K562 (cell line): ENCODE data around the genes MBD3L5 and TEX45.

DNA sequence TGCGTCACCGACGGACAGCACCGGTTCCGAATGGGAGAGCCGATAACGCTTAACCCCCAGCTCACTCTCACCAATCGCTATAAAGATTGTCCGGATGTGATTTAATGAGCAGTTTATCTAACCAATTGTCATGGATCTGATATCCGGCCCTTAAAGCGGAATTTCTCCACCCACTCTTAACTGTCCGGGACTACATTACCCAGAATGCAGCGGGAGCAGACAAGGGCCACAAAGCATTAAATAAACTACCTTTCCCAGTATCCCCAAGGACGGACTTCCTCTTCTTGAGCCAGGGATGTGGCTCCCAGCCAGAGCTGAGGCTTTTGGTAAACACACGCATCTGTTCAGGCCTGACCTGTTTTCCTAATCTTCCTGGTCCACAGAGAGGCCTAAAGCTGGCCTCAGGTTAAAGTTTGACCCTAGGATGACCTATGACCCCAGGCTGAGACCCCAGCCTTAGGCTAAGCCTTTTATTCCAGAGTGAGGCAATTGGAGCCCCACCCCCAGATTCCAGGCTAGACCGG is 404 bp upstream of the GPR108 start:
- RAMPAGE, long total RNA, result no peak
- RRBS, result 3% methylated on average over 9 of the region's 16 CpGs
PRO-cap:
- standard, result no peak
- CoPRO, capped RNA only, 2 experiments, result peak in 1 of 2 experiments; most common plus-strand start position 303 of the sequence (in 1)
- CoPRO, capped and uncapped RNA, 2 experiments, result peak in 1 of 2 experiments; most common plus-strand start position 301 of the sequence (in 1); most common minus-strand start position 217 of the sequence (in 1)
- CoPRO, uncapped RNA only, 2 experiments, result no peak in any of the 2 experiments
CAGE:
- cytosol, long polyA plus RNA, result no peak
- long polyA plus RNA, result no peak
- nucleolus, long total RNA, result no peak
- nucleus, long polyA plus RNA, result no peak

DNA sequence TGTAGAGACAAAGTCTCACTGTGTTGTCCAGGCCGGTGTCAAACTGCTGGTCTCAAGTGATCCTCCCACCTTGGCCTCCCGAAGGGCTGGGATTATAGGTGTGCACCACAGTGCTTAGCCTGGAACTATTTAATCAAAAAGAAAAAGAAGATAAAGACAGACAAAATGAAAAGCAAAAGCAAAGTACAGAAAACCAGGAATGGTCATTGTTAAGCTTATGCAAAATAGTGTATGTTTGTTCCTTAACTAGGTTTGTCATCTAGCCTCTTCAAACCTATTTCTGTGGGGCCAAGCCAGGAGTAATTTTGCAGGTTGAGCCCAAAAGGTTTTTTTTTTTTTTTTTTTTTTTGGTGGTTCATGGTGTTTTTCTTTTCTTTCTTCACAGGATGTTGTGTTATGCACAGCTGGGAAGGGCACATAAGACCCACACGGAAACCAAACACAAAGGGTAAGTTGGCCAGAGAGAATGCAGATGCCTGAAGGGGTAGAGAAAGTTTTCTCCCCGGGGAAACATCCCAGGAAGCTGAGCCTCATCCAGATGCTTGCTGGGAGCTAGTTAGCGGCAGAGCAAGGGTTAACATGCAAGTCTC is 2.8 kb downstream of the ADGRE1 start:
- RAMPAGE, long total RNA, result no peak
- RRBS, result no CpG with 5 or more reads among the region's 5 CpGs
PRO-cap:
- standard, result no peak
- CoPRO, capped RNA only, 2 experiments, result no peak in any of the 2 experiments
- CoPRO, capped and uncapped RNA, 2 experiments, result no peak in any of the 2 experiments
- CoPRO, uncapped RNA only, 2 experiments, result no peak in any of the 2 experiments
CAGE:
- cytosol, long polyA plus RNA, result no peak
- long polyA plus RNA, result no peak
- nucleolus, long total RNA, result no peak
- nucleus, long polyA plus RNA, result no peak

- RAMPAGE, long total RNA, result no peak
- RRBS, result no CpG with 5 or more reads among the region's 2 CpGs
PRO-cap:
- standard, result no peak
- CoPRO, capped RNA only, 2 experiments, result no peak in any of the 2 experiments
- CoPRO, capped and uncapped RNA, 2 experiments, result no peak in any of the 2 experiments
- CoPRO, uncapped RNA only, 2 experiments, result no peak in any of the 2 experiments
CAGE:
- cytosol, long polyA plus RNA, result no peak
- long polyA plus RNA, result no peak
- nucleolus, long total RNA, result no peak
- nucleus, long polyA plus RNA, result no peak
These were observed 24.7 kb downstream of the MBD3L2B start for GRCh38 chr19:6996542-6996846.

- RAMPAGE, long total RNA, result no peak
- RRBS, result no CpG with 5 or more reads among the region's 11 CpGs
PRO-cap:
- standard, result no peak
- CoPRO, capped RNA only, 2 experiments, result no peak in any of the 2 experiments
- CoPRO, capped and uncapped RNA, 2 experiments, result no peak in any of the 2 experiments
- CoPRO, uncapped RNA only, 2 experiments, result no peak in any of the 2 experiments
CAGE:
- cytosol, long polyA plus RNA, result no peak
- long polyA plus RNA, result no peak
- nucleolus, long total RNA, result no peak
- nucleus, long polyA plus RNA, result no peak
These were observed at the start of gene MBD3L5 for GRCh38 chr19:7030178-7030876. MBD3L5 (plus strand) TSS chr19:7030578.

- RAMPAGE, long total RNA, result no peak
- RRBS, result no CpG with 5 or more reads among the region's 19 CpGs
PRO-cap:
- standard, result no peak
- CoPRO, capped RNA only, 2 experiments, result no peak in any of the 2 experiments
- CoPRO, capped and uncapped RNA, 2 experiments, result no peak in any of the 2 experiments
- CoPRO, uncapped RNA only, 2 experiments, result no peak in any of the 2 experiments
CAGE:
- cytosol, long polyA plus RNA, result no peak
- long polyA plus RNA, result no peak
- nucleolus, long total RNA, result no peak
- nucleus, long polyA plus RNA, result no peak
These were observed 55.7 kb downstream of the ZNF557 start for GRCh38 chr19:7125173-7125688.

DNA sequence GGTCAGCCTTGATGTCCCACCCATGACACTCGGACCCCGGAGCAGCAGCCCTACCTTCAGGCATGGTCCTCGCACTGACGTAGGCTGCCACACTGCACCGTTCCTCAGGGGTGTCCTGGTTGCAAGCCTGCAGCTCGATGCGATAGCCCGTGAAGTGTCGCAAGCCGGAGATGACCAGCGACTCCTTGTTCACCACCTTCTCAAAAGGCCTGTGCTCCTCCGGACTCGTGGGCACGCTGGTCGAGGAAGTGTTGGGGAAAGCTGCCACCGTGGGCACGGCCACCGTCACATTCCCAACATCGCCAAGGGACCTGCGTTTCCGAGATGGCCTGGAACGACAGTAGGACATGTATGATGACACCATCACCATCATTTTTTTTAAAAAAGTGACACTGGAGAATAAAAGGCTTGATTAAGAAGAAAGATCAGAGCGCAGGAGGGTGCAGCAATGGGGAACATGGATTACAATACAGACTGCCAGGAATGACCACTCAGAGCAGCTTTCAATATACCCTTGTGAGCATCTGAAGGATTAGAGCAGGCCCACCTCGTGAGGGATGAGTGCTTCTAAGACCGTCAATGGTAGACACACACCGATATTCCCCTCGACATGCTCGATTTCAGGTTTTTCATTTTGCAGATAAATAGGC is 73.4 kb downstream of the ZNF557 start:
- RAMPAGE, long total RNA, result no peak
- RRBS, result no CpG with 5 or more reads among the region's 28 CpGs
PRO-cap:
- standard, result no peak
- CoPRO, capped RNA only, 2 experiments, result no peak in any of the 2 experiments
- CoPRO, capped and uncapped RNA, 2 experiments, result no peak in any of the 2 experiments
- CoPRO, uncapped RNA only, 2 experiments, result no peak in any of the 2 experiments
CAGE:
- cytosol, long polyA plus RNA, result no peak
- long polyA plus RNA, result no peak
- nucleolus, long total RNA, result no peak
- nucleus, long polyA plus RNA, result no peak

- RAMPAGE, long total RNA, result no peak
- RRBS, result no CpG with 5 or more reads among the region's 8 CpGs
PRO-cap:
- standard, result no peak
- CoPRO, capped RNA only, 2 experiments, result no peak in any of the 2 experiments
- CoPRO, capped and uncapped RNA, 2 experiments, result no peak in any of the 2 experiments
- CoPRO, uncapped RNA only, 2 experiments, result no peak in any of the 2 experiments
CAGE:
- cytosol, long polyA plus RNA, result no peak
- long polyA plus RNA, result no peak
- nucleolus, long total RNA, result no peak
- nucleus, long polyA plus RNA, result no peak
These were observed 112.1 kb downstream of the ZNF557 start for GRCh38 chr19:7181581-7182041.

- RAMPAGE, long total RNA, result no peak
- RRBS, result no CpG with 5 or more reads among the region's 6 CpGs
PRO-cap:
- standard, result no peak
- CoPRO, capped RNA only, 2 experiments, result no peak in any of the 2 experiments
- CoPRO, capped and uncapped RNA, 2 experiments, result no peak in any of the 2 experiments
- CoPRO, uncapped RNA only, 2 experiments, result no peak in any of the 2 experiments
CAGE:
- cytosol, long polyA plus RNA, result no peak
- long polyA plus RNA, result no peak
- nucleolus, long total RNA, result no peak
- nucleus, long polyA plus RNA, result no peak
These were observed 46.9 kb downstream of the INSR start for GRCh38 chr19:7247030-7248025.

DNA sequence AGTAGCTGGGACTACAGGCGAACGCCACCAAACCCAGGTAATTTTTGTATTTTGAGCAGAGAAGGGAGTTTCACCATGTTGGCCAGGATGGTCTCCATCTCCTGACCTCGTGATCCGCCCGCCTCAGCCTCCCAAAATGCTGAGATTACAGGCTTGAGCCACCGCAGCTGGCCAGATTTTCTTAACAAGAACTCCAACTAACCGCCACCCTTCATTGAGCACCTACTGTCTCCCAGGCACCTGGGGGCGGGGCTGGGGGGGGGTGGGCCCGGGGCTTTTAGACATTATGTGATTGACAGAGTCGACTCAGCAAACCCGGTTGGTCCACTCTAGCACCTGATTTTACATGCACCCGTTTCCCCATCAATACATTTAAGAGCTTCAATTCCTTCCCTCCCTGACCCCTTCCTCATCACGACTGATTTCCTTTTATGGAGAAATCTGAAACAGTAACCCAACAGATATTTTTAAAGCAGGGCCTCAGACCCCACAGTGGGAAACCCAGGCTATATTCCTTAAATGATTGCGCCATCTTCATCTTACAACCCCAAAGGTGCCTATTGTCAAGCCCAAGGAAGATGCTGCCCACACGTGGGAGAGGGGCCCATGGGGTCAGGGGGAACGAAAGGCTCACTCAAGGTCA is 1.9 kb downstream of the INSR start:
- RAMPAGE, long total RNA, result no peak
- RRBS, result no CpG with 5 or more reads among the region's 16 CpGs
PRO-cap:
- standard, result no peak
- CoPRO, capped RNA only, 2 experiments, result no peak in any of the 2 experiments
- CoPRO, capped and uncapped RNA, 2 experiments, result no peak in any of the 2 experiments
- CoPRO, uncapped RNA only, 2 experiments, result no peak in any of the 2 experiments
CAGE:
- cytosol, long polyA plus RNA, result no peak
- long polyA plus RNA, result no peak
- nucleolus, long total RNA, result no peak
- nucleus, long polyA plus RNA, result no peak

DNA sequence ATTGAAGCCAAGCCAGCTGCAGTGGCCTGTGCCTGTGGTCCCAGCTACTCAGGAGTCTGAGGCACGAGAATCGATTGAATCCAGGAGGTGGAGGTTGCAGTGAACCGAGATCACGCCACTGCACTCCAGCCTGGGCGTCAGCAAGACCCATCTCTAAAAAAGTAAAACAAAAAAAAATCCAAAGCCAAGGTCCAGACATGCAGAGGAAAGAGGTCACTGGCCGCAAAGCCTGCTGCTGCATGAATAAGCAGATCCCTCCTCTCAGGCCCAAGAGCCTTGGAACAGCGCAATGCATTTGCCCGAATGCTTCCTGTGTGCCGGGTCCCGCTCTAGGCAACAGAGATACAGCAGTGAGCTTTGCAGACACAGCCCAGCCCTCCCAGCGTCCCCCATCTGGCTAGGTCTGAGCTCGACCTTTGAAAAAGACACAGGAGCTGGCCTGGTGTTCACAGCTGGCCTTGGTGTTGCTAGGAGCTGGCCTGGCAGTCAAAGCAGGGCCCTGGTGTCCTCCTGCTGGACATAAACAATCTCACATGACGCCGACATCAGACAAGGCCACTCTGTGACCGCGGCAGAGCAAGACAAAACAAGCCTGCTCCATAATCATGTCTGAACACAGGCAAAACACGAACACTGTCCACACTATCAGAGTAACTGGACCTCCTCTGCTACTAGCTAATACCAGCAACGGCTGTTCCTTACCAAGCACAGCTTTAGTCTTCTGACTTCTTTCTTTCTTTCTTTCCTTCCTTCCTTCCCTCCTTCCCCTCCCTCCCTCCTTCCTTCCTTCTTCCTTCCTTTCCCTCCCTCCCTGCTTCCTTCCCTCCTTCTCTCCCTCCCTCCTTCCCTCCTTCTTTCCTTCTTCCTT is 2.9 kb upstream of the TEX45 start:
- RAMPAGE, long total RNA, result no peak
- RRBS, result no CpG with 5 or more reads among the region's 18 CpGs
PRO-cap:
- standard, result bidirectional peak, plus-strand start at position 292 of the sequence, minus-strand start at position 244 of the sequence; bidirectional peak, plus-strand start at position 526 of the sequence, minus-strand start at position 465 of the sequence
- CoPRO, capped RNA only, 2 experiments, result no peak in any of the 2 experiments
- CoPRO, capped and uncapped RNA, 2 experiments, result no peak in any of the 2 experiments
- CoPRO, uncapped RNA only, 2 experiments, result no peak in any of the 2 experiments
CAGE:
- cytosol, long polyA plus RNA, result no peak
- long polyA plus RNA, result no peak
- nucleolus, long total RNA, result no peak
- nucleus, long polyA plus RNA, result no peak

- RAMPAGE, long total RNA, result no peak
- RRBS, result no CpG with 5 or more reads among the region's 6 CpGs
PRO-cap:
- standard, result no peak
- CoPRO, capped RNA only, 2 experiments, result no peak in any of the 2 experiments
- CoPRO, capped and uncapped RNA, 2 experiments, result no peak in any of the 2 experiments
- CoPRO, uncapped RNA only, 2 experiments, result no peak in any of the 2 experiments
CAGE:
- cytosol, long polyA plus RNA, result no peak
- long polyA plus RNA, result no peak
- nucleolus, long total RNA, result no peak
- nucleus, long polyA plus RNA, result no peak
These were observed at the start of gene TEX45 for GRCh38 chr19:7497352-7497719. TEX45 (plus strand) TSS chr19:7497548.

GRCh38 chr19:7514970-7515775 is 730 bp upstream of the ZNF358 start:
- RAMPAGE, long total RNA, result no peak
- RRBS, result no CpG with 5 or more reads among the region's 17 CpGs
PRO-cap:
- standard, result no peak
- CoPRO, capped RNA only, 2 experiments, result no peak in any of the 2 experiments
- CoPRO, capped and uncapped RNA, 2 experiments, result no peak in any of the 2 experiments
- CoPRO, uncapped RNA only, 2 experiments, result no peak in any of the 2 experiments
CAGE:
- cytosol, long polyA plus RNA, result no peak
- long polyA plus RNA, result no peak
- nucleolus, long total RNA, result no peak
- nucleus, long polyA plus RNA, result no peak

DNA sequence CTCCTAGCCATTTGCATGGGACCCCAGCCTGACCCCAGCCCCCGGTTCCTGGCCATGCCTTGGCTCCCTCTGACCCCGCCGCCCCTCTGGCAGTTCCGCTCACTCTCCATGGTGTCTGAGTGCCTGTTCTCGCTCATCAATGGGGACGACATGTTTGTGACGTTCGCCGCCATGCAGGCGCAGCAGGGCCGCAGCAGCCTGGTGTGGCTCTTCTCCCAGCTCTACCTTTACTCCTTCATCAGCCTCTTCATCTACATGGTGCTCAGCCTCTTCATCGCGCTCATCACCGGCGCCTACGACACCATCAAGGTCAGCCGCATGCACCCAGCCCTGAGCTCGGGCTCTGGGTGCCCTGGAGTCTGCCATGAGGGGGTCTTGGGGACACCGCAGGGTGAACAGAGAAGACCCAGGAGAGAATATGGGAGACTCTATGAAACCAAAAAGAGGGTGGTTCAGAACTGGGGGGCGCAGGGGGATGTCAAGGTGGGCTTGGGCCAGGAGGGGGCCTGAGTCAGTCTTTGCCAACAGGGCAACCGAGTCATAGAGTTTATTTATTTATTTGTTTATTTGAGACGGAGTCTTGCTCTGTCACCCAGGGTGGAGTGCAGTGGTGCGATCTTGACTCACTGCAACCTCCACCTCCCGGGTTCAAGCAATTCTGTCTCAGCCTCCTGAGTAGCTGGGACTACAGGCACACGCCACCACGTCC is 5.2 kb upstream of the PNPLA6 start:
- RAMPAGE, long total RNA, result no peak
- RRBS, result no CpG with 5 or more reads among the region's 26 CpGs
PRO-cap:
- standard, result no peak
- CoPRO, capped RNA only, 2 experiments, result no peak in any of the 2 experiments
- CoPRO, capped and uncapped RNA, 2 experiments, result no peak in any of the 2 experiments
- CoPRO, uncapped RNA only, 2 experiments, result peak in 1 of 2 experiments; most common plus-strand start position 566 of the sequence (in 1); most common minus-strand start position 444 of the sequence (in 1)
CAGE:
- cytosol, long polyA plus RNA, result no peak
- long polyA plus RNA, result no peak
- nucleolus, long total RNA, result no peak
- nucleus, long polyA plus RNA, result no peak

- RAMPAGE, long total RNA, result no peak
- RRBS, result no CpG with 5 or more reads among the region's 50 CpGs
PRO-cap:
- standard, result bidirectional peak, plus-strand start at chr19:7534164, minus-strand start at chr19:7534064
- CoPRO, capped RNA only, 2 experiments, result peak in 1 of 2 experiments; most common plus-strand start chr19:7534164 (in 1); most common minus-strand start chr19:7534073 (in 1)
- CoPRO, capped and uncapped RNA, 2 experiments, result peak in 1 of 2 experiments; most common plus-strand start chr19:7534164 (in 1); most common minus-strand start chr19:7534058 (in 1)
- CoPRO, uncapped RNA only, 2 experiments, result peak in 2 of 2 experiments; most common plus-strand start chr19:7534340 (in 1); most common minus-strand start chr19:7534333 (in 2)
CAGE:
- cytosol, long polyA plus RNA, result no peak
- long polyA plus RNA, result no peak
- nucleolus, long total RNA, result no peak
- nucleus, long polyA plus RNA, result no peak
These were observed 1.7 kb upstream of the PNPLA6 start for GRCh38 chr19:7533714-7534395.

GRCh38 chr19:7545825-7546282 is 10.3 kb downstream of the PNPLA6 start:
- RAMPAGE, long total RNA, result no peak
- RRBS, result no CpG with 5 or more reads among the region's 2 CpGs
PRO-cap:
- standard, result no peak
- CoPRO, capped RNA only, 2 experiments, result no peak in any of the 2 experiments
- CoPRO, capped and uncapped RNA, 2 experiments, result no peak in any of the 2 experiments
- CoPRO, uncapped RNA only, 2 experiments, result no peak in any of the 2 experiments
CAGE:
- cytosol, long polyA plus RNA, result no peak
- long polyA plus RNA, result no peak
- nucleolus, long total RNA, result no peak
- nucleus, long polyA plus RNA, result no peak

DNA sequence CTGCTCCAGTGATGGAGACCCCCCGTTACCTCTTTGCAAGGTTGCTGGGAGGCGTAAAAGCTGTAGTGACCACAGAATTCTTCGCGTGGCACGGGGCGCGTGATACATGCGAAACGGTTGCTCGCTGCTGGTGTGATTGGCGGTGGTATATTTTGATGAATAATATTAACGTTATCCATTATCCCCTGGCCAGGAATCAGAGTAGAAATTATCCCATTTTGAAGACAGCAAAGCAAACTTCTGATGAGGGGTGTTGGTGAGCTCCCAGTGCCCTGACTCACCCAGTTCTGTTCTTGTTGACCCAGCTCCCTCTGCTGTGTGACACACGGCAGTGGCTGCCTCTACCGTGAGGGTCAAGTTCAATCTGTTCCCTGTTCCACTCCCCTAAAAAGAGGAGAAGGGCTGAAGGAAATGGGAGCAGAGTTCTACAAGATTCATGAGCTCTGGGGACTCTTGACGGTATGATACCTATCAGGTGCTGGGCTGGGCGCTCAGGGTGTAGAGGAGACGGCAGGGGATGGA is 2.0 kb downstream of the CAMSAP3 start:
- RAMPAGE, long total RNA, result no peak
- RRBS, result no CpG with 5 or more reads among the region's 17 CpGs
PRO-cap:
- standard, result no peak
- CoPRO, capped RNA only, 2 experiments, result no peak in any of the 2 experiments
- CoPRO, capped and uncapped RNA, 2 experiments, result no peak in any of the 2 experiments
- CoPRO, uncapped RNA only, 2 experiments, result no peak in any of the 2 experiments
CAGE:
- cytosol, long polyA plus RNA, result no peak
- long polyA plus RNA, result no peak
- nucleolus, long total RNA, result no peak
- nucleus, long polyA plus RNA, result no peak

DNA sequence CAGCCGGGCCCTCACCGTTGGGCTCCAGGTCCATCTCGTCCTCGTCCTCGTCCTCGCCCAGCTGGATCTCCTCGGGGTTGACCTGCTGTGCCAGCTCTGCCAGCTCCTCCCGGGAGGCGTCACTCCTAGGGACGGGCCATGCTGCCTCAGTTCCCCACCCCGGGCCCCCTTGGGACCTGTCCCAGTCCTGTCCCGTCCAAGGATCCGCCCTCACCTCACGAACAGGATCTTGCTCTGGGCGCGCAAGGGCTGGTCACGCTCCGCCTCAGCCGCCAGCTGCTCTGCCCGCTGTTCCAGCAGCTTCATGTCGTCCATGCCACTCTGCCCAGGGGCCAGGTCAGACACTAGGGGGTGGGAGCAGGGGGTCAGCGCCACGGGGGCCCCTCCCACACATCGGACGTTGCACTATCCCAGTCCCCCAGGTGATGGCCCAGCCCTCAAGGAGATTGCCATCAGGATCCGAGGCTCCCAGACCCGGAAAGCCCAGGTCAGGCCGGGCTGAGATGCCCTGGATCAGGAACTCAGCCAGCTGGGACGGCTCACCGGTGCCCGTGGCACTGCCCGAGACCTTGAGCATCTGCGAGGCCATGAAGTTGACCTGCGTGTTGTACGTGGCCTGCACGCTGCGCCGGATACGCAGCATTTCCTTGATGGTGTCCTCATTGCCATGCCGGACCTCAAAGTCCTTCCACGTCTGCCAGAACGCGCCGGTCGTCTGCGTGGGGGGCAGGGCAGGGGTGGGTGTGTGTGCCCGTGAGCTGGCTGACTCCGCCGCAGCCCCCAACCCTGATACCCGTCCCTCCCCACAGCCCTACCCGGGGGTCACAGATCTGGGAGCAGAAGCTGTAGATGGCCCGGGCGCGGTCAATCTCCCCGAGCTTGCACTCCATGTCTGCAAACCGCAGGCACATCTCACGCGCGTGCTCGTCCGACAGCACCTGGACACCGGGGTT is 9.3 kb downstream of the XAB2 start:
- RAMPAGE, long total RNA, result no peak
- RRBS, result 96% methylated on average over 29 of the region's 62 CpGs
PRO-cap:
- standard, result no peak
- CoPRO, capped RNA only, 2 experiments, result no peak in any of the 2 experiments
- CoPRO, capped and uncapped RNA, 2 experiments, result no peak in any of the 2 experiments
- CoPRO, uncapped RNA only, 2 experiments, result no peak in any of the 2 experiments
CAGE:
- cytosol, long polyA plus RNA, result no peak
- long polyA plus RNA, result no peak
- nucleolus, long total RNA, result no peak
- nucleus, long polyA plus RNA, result no peak

DNA sequence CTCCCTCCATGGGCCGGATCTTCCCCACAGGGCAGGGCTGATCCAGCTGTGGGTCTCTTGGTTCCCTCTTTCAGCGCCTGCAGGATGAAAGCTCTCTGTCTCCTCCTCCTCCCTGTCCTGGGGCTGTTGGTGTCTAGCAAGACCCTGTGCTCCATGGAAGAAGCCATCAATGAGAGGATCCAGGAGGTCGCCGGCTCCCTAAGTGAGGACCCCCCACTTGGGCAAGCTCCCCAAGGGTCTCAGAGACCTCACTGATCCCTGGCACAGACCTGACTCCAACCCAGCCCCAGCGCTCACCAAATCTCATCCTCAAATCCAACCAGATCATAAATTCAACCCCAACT is 366 bp downstream of the RETN start:
- RAMPAGE, long total RNA, result no peak
- RRBS, result no CpG with 5 or more reads among the region's 5 CpGs
PRO-cap:
- standard, result no peak
- CoPRO, capped RNA only, 2 experiments, result no peak in any of the 2 experiments
- CoPRO, capped and uncapped RNA, 2 experiments, result no peak in any of the 2 experiments
- CoPRO, uncapped RNA only, 2 experiments, result no peak in any of the 2 experiments
CAGE:
- cytosol, long polyA plus RNA, result no peak
- long polyA plus RNA, result no peak
- nucleolus, long total RNA, result no peak
- nucleus, long polyA plus RNA, result no peak